ENCODE measurements around a stretch of chr12.

DNA sequence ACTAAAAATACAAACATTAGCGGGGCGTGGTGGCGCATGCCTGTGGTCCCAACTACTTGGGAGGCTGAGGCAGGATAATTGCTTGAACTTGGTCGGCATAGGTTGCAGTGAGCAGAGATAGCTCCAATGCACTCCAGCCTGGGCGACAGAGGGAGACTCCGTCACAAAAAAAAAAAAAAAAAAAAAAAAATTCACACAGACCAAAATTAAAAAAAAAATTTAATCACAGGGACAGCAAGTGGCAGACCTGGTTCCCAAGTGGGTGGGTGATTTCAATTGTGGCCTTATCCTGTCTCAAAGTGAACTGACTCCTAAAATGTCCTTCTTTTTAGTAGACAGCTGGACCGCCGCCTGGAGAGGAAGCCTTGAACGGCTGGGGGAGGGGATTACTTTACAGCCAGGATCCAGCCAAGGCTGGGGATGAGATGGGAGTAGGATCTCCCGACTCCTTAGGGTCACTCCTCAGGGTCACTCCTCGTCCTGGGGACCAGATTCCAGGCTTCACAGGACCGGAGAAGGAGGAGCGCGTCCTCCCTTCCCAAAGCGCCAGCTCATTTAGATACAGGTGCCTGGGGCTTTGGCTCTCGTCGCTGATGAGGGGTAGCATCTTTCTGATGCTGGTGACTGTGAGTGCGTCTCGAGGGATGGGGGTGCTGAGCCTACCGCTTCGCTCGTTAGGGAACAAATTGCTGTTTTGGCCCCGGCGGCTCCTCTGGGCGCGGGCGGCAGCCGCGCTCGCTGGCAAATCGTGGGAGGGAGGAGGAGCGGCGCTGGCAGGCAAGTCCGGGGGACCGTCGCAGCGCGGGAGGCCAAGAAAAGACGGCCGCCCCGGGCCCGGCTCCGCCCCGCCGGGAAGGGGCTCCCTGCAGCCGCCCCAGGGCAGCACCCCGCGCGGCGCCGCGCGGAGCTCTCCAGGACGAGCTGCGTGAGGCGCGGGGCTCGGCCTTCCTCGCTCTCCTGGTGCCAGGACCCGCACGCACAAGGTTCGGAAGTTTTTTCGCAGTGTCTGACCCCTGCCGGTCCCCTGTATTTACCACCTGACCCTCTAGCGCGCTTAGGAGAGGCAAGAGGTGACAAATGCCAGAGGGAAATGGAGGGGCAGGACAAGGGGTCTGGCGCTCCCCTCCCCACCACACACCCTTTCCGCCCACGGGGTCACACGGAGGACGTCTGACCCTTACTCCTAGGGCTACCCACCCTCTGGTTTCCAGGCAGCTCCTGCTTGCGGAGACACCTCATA lies 1.2 kb upstream of the KCNH3 start:
- PRO-cap, result no peak
- RAMPAGE, long total RNA, 4 experiments, result no peak in any of the 4 experiments

DNA sequence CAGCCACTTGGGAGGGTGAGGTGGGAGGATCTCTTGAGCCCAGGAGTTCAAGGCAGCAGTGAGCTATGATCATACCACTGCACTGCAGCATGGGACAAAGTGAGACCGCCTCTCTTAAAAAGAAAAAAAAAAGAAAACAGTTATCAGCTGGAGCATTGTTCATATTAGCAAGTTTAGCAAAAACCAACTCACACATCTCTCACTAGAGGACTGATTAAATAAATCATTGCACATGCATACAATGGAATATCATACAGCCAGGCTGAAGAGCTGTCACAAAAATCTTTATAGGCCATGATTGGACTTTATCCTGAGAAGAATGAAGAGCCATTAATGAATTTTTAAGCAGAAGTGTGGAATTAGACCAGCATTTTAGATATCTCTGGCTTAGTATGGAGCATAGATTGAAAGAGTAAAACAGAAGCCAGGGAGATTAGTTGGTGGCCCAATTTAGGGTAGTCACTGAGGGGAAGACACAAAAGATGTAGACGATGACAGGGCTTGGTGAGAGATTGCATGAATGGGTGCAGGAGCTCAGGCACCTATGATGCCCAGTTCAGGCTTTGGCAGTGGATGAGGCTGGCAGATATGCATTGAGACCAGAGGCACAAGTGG lies 8.6 kb upstream of the MCRS1 start:
- PRO-cap, result no peak
- RAMPAGE, long total RNA, 4 experiments, result no peak in any of the 4 experiments

GRCh38 chr12:49662894-49663721 lies 39.7 kb downstream of the PRPF40B start:
- PRO-cap, result no peak
- RAMPAGE, long total RNA, 4 experiments, result no peak in any of the 4 experiments

DNA sequence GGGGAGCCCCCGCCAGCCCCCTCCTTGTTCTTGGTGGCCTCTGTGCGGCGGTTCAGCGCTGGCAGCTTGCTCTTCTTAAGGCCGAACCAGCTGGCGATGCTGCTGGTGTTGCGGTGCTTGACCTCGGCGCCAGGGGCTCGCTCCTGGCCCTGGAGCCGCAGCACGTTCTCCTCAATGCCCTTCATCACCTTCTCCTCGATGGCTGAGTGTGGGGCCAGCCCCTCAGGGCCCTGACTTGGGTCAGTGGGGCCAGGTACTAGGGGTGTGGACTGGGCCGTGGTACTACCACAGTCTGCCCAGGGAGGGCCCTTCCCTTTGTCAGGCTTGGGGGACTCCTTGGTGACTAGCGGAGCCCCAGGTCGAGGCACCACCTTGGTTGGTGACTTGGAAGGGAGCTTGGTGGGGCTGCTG lies 33.2 kb downstream of the NCKAP5L start:
- PRO-cap, result no peak
- RAMPAGE, long total RNA, 4 experiments, result no peak in any of the 4 experiments

DNA sequence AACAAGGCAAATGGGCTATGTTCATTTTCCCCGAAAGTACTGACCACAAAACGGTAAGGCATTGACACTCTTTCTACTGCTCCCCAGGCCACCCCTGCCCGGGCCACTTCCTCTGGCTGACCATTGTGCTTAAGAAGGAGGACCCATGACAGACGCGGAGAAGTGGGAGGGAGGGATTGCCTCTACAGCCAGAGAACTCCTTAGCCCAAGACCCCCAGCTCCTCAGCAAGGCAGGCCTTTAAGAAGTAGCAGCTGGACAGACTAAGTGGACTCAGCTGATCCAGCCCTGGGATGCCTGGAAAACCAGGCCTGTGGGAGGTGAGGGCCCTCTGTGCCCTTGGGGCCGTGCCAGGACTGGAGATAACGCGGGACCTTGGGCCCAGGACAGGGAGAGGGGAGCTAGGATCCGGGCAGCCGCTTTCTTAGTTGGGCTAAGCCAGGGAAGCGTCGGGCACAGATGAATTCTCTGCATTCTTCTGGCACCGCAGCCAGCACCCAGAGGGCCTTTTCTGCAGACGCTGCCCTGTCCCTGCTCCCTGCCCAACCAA lies 1.0 kb downstream of the NCKAP5L start:
- PRO-cap, result unidirectional peak, plus-strand start at position 123 of the sequence; unidirectional peak, plus-strand start at position 425 of the sequence; unidirectional peak, plus-strand start at position 514 of the sequence
- RAMPAGE, long total RNA, 4 experiments, result no peak in any of the 4 experiments

DNA sequence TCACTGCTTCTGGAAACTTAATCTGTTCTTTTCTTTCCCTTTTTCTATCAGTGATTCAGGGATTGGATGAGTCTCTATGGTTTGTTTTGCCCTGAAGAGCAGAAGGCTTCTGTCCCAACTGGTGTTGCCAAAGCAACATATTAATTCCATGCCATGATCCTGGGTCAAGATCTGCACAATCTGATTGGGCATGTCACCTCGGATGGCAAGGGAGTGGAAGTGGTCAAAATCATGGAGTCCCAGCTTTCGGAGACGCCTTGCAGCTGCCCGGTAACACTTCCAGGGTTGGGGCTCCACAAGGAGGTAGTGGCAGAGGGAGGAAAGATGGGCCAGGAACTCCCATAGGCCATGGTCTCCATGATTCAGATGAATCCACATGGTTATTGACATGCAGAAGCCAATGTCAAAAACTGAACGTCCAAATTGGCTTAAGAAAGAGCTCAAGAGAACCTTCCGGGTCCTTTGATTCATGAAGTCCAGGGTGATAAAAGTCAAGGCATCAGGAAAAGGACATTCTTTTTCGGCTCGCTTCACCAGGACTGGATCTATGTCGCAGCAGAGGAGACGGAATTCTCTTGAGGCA lies 4.4 kb downstream of the BCDIN3D start:
- PRO-cap, result no peak
- RAMPAGE, long total RNA, 4 experiments, result no peak in any of the 4 experiments

GRCh38 chr12:49983838-49984474 lies 11.2 kb downstream of the AQP6 start:
- PRO-cap, result no peak
- RAMPAGE, long total RNA, 4 experiments, result no peak in any of the 4 experiments

DNA sequence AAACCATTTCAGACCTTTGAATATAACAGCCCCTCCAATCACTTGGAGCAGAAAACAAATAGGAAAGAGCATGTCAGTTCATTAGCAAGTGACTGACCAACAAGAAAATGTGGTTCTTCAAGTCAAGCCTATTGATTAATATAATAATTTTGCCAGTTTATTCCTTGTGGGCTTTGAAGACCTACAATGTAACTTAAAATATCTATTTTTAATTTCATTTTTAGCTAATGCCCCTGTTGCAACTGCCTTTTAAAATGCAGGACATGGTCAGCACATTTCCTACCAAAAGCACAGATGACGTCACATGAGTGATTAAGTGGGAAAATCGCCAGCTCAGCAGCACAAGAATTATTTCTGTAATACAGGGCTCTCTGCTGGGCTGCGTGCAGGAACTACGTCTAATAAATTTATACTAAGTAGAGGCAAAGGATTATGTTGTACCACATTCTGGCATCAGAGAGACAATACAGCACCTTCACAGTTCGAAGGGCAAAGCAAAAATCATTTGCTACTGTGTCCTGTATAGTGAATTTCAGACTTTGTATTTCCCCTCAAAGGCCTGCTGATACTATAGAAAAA lies 8.3 kb downstream of the RACGAP1 start:
- PRO-cap, result no peak
- RAMPAGE, long total RNA, 4 experiments, result no peak in any of the 4 experiments

- PRO-cap, result bidirectional peak, plus-strand start at chr12:50017864, minus-strand start at chr12:50017744
- RAMPAGE, long total RNA, 4 experiments, result no peak in any of the 4 experiments
These were observed 7.8 kb downstream of the RACGAP1 start for GRCh38 chr12:50017505-50017955.

DNA sequence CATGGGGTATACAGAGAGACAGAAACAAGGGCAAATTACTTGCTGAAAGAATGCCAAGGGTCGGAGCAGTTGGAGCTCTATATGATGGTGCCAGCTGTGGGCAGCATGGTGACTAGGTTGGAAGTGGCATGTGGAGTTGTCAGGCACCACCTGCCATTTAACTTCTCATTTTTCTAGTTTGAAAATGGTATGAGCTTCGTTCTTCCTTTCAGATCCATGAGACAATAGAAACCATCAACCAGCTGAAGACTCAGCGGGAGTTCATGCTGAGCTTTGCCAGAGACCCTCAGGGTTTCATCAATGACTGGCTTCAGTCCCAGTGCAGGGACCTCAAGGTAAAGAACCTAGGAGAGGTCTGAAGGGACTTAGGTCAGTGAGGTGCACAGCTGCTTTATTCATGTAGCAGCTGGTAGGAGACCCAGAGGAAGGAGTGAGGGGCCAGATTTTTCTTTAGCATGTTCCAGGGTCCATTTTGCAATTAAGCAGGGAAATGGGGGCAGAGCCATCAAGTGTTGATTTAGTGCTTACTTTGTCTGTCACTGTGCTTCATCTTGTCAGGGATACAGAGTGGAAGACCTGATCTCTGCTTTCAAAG lies 7.1 kb upstream of the GPD1 start:
- PRO-cap, result no peak
- RAMPAGE, long total RNA, 4 experiments, result no peak in any of the 4 experiments

DNA sequence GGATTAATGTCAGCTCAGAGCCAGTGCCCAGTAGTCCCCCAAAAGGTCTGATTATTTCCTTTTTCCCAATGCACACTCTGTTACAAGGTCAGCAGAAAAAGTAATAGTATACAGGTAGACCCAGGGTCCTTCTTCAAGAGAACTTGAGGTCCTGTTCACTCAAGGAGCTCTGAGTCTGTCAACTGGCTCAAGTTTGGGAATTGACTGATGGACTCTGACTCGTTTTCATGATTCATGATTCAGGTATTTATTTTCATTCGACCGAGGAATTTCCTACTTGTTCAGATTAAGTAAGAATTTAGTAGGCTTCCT lies 6.3 kb downstream of the FAM186A start:
- PRO-cap, result no peak
- RAMPAGE, long total RNA, 4 experiments, result no peak in any of the 4 experiments

DNA sequence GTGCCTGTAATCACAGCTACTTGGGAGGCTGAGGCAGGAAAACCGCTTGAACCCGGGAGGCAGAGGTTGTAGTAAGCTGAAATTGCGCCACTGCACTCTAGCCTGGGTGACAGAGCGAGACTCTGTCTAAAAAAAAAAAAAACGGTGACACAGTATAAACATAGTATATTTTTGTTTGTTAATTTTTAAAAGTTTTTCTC lies 2.5 kb upstream of the DIP2B start:
- PRO-cap, result unidirectional peak, plus-strand start at position 133 of the sequence
- RAMPAGE, long total RNA, 4 experiments, result no peak in any of the 4 experiments

GRCh38 chr12:50506657-50507221 lies 2.0 kb downstream of the DIP2B start:
- PRO-cap, result no peak
- RAMPAGE, long total RNA, 4 experiments, result no peak in any of the 4 experiments

GRCh38 chr12:50517408-50518089 lies 12.8 kb downstream of the DIP2B start:
- PRO-cap, result no peak
- RAMPAGE, long total RNA, 4 experiments, result no peak in any of the 4 experiments

DNA sequence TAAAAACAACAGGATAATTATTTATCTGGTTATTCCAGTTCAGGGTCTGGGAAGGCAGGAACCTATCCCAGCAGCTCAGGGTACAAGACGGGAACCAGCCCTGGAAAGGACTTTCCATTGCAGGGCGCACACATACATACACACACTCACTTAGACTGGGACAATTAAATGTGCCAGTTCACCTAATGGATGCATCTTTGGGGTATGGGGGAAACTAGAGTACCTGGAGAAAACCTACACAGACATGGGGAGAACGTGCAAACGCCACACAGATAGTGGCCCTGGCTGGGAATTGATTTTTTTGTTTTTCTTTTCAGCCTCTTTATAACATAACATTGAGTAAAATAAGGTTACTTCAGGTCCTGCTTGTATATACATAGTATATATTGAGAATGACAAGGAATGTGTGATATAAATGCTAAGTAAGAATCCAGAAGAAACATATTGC lies 17.6 kb downstream of the DIP2B start:
- PRO-cap, result no peak
- RAMPAGE, long total RNA, 4 experiments, result no peak in any of the 4 experiments

DNA sequence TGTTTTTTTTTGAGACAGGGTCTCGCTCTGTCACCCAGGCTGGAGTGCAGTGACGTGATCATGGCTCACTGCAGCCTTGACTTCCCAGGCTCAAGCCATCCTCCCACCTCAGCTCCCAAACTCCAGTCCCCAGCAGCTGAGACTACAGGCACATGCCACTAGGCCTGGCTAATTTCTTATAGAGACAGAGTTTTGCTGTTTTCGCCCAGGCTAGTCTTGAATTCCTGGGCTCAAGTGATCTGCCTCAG lies 70.5 kb downstream of the DIP2B start:
- PRO-cap, result no peak
- RAMPAGE, long total RNA, 4 experiments, result no peak in any of the 4 experiments

DNA sequence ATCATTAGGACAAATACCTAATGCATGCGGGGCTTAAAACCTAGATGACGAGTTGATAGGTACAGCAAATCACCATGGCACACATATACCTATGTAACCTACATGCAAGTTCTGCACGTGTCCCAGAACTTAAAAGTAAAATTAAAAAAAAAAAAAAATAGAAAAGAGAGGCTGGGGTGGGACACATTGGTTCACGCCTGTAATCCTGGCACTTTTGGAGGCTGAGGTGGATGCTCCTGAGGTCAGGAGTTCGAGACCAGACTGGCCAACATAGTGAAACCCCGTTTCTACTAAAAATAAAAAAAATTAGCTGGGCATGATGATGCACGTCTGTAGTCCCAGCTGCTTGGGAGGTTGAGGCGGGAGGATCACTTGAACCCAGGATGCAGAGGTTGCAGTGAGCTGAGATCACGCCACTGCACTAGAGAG lies 76.1 kb upstream of the ATF1 start:
- PRO-cap, result no peak
- RAMPAGE, long total RNA, 4 experiments, result no peak in any of the 4 experiments

- PRO-cap, result no peak
- RAMPAGE, long total RNA, 4 experiments, result no peak in any of the 4 experiments
These were observed 563 bp downstream of the TMPRSS12 start for GRCh38 chr12:50843275-50843702.

DNA sequence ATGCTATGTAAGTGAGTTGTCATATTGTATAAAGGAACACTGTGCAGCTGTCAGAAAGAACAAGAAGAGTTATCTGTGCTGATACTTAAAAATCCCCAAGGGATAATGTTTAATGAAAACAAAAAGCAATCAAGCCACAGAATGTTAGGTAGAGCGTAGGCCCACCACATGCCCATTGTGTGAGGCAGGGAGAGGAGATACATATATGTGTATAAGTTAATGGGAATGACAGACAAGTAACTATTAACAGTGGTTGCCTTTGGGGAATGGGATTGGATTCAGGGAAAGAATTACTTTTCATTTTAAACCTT lies 1.7 kb downstream of the METTL7A start:
- PRO-cap, result no peak
- RAMPAGE, long total RNA, 4 experiments, result no peak in any of the 4 experiments

- PRO-cap, result unidirectional peak, minus-strand start at chr12:51009159; unidirectional peak, minus-strand start at chr12:51009242
- RAMPAGE, long total RNA, 4 experiments, result no peak in any of the 4 experiments
These were observed 17.3 kb downstream of the SLC11A2 start for GRCh38 chr12:51008663-51009504.

Data from esophagus muscularis mucosa (tissue), 4 donors.